Right ventricle myocardium (tissue), 1 donor: ENCODE data around the gene DYRK4.

- PRO-cap, 2 experiments = peak in 1 of 2 experiments; most common minus-strand start chr12:3213293 (in 1)
Measured at GRCh38 chr12:3213020-3213657, 136.0 kb downstream of the TSPAN9 start.

DNA sequence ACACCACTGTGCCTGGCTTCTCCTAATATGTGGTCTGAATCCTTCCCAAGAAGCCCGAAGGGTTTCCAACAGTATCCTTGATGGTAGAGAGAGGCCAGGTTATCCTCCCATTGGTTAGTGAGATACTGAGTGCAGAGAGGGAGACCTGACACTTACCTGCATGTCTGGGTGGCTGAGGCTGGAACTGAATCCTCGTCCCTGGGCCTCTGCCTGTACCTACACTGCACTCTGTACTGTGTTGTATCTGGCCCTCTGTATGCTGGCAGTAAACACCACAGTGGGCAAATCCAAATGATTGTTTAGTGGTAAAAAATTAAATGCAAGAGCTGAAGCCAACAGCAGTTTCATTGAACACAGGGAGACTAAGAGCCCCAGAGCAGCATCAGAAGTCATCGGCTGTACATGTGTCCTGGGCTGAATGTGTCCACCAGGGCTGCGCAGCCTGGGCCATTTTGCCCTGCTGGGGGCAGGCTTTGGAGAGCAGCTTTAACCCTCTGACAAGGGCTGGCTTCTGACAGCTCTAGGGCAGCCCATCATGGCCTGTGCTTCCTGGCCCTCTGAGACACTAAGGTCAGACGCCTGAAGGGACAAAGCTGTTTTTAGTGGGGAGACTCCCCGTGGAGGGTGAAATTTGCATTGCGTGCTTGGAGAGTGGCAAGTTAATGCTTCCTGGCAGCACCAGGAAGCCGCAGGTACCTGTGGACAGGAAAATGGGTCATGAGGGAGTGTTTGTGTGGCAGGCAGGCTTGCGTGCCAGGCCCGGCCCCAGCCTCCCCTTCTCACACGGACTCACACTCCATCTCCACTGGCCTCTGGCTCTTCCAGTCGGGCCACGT, 149.9 kb downstream of the TSPAN9 start:
- PRO-cap, 2 experiments = no peak in any of the 2 experiments

GRCh38 chr12:3299939-3300673, 190.9 kb upstream of the PRMT8 start:
- PRO-cap, 2 experiments = no peak in any of the 2 experiments

DNA sequence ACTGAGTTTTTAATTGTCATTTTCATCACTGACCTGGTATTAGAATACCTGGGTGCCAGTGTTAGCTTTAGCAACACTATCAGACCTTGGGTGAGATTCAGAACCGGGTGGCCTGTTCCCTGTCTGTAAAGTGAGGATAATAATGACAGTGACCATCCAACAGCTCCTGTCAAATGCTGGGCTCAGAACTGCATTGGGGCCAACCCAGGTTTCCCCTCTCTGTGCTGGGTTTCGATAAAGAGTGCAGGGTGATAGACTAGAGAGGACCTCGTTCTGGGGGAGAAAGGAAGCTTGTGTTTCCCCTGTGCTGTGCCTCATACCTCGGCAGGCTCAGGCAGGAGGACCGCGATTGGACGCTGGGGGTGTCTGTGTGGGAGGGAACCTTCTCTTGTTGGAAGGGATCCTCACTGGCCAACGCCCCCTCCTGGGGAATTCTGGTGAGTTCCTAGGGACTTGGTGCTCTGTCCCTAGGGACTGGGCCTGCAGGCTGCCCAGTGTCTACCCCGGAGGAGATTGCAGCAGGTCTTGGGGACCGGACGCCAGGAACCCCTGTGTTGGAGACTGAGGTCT, 157.5 kb upstream of the PRMT8 start:
- PRO-cap, 2 experiments = no peak in any of the 2 experiments

- PRO-cap, 2 experiments = no peak in any of the 2 experiments
Measured at GRCh38 chr12:3674173-3674508, 78.8 kb downstream of the CRACR2A start.

- PRO-cap, 2 experiments = no peak in any of the 2 experiments
Measured at GRCh38 chr12:3951456-3952053, 78.4 kb upstream of the PARP11 start.

GRCh38 chr12:3962440-3963064, 89.4 kb upstream of the PARP11 start:
- PRO-cap, 2 experiments = no peak in any of the 2 experiments

DNA sequence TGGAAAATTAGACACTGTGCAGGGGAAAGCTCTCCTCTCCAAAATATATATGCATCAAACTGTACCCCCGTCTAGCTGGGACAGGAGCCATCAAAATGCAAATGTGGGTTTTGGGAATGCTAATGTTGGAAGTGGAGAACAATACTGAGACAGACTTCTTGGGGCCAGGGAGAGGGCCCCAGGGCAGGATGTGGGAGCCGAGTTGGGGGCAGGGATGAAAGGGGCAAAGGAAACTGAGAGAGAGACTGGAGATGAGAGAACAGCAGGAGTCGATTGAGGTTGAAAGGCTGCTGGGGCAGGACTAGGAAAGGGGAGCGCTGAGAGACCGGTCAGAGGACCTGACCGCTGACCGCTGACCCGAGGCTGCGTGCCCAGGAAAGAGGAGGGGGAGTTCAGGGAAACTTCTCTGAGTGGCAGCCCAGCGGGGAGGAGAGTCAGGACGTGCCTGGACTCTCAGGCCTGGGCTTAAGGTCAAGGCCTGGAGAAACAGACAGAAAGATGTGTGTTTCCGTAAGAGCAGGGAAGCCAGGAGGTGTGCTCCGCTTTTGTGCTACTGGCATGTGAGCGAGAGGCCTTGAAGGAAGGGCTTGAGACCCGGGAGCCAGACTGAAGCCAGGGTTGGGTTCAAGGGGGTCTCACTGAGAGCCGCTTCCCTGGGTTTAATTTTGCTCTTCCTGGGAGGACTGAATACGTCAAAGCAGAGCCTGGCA, 152.4 kb upstream of the PARP11 start:
- PRO-cap, 2 experiments = no peak in any of the 2 experiments

GRCh38 chr12:4031906-4032486, 158.8 kb upstream of the PARP11 start:
- PRO-cap, 2 experiments = no peak in any of the 2 experiments

DNA sequence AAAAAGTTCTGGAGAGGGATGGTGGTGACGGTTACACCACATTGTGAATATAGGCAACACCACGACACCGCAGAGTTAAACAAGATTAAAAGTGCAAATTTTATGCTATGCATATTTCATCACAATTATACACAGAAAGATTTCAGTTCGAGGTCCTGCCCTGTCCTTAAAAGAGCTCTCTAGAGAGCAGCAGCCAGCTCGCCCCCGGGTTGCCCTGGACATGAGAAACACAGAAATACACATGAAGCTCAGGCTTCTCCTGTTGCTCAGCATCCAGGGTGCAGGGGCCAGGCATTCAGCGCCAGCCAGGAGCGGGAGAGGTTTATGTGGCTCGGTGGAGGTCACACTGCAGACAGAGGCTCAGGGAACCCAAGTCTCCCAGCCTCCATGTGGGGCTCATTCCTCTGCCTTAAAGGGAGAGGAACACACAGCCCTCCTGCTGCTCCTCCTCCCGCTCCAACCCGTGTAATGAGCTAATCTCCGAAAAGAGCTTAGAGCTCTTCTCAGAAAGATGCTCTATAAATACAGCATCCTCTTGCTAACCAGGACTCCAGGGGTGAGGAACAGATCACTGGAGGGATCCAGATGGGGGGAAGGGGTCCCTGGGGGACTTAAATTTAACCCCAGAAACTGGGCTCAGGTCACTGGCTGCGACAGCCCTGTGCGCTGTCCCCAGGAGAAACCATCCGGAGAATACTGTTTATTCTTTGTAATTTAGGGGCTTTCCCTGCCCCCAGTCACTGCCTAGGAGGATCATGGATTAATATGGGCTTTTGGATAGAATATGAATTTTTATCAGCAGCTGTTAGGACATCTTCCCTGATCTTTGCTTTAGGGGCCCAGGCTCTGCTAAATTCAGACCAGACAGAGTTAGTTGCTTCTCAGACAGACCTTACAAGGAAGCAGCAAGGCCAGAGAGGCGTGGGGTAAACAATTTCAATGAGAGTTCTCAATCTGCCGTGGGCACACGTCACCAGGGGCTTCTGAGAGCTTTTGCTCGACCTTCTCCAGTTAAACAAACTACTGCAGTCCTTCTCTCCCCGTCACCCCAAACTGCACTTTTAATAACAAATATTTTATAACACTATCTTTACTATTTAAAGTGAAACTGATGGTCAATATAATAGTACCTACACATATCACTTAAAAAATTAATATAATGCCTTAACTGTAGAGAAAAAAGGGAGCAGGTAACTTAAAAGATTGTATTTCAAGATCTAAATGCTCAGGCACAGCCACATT, 28.0 kb downstream of the FGF6 start:
- PRO-cap, 2 experiments = no peak in any of the 2 experiments

DNA sequence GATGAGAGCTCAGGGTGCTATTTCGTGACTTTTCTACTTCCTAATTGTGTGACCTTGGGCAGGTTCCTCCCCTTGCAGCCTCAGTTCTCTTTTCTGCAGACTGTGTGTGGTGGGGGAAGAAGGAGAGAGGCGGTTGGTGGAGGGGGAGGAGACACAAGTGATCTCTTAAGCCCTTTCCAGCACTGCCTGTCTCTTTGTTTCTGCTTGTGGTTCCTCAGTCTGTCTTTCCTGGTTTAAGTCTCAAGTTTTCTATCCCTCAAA, 10.9 kb downstream of the FGF6 start:
- PRO-cap, 2 experiments = no peak in any of the 2 experiments

GRCh38 chr12:4561816-4562734, at the start of gene DYRK4:
Gene DYRK4, plus strand, starts transcription at chr12:4562208.
- PRO-cap, 2 experiments = peak in 2 of 2 experiments; most common plus-strand start chr12:4562208 (in 2)

- PRO-cap, 2 experiments = no peak in any of the 2 experiments
Measured at GRCh38 chr12:4572680-4573084, 10.7 kb downstream of the DYRK4 start.

DNA sequence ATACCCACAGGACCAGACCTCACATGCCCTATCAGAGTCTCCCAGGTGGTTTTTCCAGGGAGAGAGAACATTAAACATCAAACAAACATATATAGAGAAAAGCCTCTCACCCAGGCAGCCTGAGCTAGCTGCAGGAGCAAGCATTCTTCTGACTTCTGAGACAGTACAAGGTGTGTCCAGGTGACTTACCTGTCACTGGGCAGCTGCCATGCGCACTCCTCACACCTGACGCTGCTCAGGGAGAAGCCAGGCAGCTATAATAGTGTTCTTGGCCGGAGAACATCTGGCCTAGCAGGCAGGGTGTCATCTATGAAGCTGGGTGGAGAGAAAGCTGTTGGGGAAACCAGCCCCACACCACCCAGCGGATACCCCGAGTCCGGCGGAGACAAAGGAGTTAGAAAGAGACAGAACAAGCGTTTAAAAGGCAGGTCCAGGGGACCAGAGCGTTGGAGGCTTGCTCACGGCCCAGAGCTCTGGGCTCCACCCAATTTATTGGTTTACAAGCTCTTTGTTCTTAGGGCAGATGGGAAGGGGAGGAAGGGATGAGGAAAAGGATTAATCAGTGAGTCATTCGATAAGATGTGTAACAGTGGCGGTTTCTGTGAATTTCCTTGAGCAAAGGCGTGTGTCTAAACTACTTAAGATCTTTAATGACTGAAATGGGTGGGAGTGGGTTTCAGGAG, 383 bp upstream of the GALNT8 start:
- PRO-cap, 2 experiments = no peak in any of the 2 experiments

GRCh38 chr12:4736229-4736504, 16.0 kb downstream of the GALNT8 start:
- PRO-cap, 2 experiments = no peak in any of the 2 experiments

- PRO-cap, 2 experiments = no peak in any of the 2 experiments
Measured at GRCh38 chr12:5114349-5114736, 70.7 kb downstream of the KCNA5 start.

- PRO-cap, 2 experiments = peak in 2 of 2 experiments; most common plus-strand start chr12:5171111 (in 2)
Measured at GRCh38 chr12:5171005-5171392, 127.3 kb downstream of the KCNA5 start.

DNA sequence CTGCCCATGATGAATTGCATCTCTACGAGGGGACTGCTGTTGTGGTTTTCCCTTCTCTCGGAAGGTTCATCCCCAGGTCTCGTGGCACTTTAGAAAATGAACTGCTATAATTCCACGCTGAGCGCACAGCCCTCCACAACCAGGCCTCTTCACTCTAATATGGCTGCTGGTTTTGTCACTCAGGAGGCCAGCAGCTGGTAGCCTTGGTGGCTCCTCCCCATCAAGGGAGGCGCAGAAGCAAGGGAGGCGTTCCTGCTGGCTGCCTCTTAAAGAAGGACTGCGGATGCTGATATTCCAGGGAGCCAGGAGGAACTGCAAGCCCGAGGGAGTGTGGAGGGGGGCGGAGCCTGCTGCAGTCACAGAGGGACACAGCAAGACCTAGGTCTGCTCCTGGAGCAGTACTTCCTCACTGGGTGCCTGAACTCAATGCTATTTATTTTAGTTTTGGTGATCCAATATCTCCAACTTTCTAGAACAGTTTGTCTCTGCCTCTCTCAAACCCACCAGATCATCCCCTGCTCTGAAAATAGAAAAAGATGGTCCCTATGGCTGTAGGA, 158.2 kb downstream of the KCNA5 start:
- PRO-cap, 2 experiments = peak in 1 of 2 experiments; most common minus-strand start position 156 of the sequence (in 1)

DNA sequence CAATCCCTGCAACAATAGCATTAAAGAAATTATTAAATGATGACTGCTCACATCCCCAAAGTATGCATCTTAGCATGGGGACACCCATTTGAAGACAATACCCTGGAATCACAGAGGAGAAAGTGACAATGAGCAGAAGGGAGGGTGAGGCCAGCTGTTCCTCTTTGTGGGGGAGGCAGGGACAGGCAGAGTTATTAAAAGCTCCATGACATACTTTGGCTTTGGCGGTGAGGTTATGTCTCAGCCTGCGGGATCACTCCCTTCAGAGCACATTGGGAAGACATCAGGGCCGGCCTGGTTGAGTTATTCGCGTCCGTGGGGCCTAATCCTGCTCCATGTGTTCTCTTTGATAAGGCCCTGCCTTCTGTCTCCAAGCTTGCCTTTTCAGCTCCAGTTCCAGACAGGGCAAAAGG, 98.9 kb upstream of the NTF3 start:
- PRO-cap, 2 experiments = no peak in any of the 2 experiments

GRCh38 chr12:5480859-5481270, 49.0 kb downstream of the NTF3 start:
- PRO-cap, 2 experiments = no peak in any of the 2 experiments